Mammary microvascular endothelial cell (primary cell): Measurements from ENCODE around the gene CCDC195.

DNA sequence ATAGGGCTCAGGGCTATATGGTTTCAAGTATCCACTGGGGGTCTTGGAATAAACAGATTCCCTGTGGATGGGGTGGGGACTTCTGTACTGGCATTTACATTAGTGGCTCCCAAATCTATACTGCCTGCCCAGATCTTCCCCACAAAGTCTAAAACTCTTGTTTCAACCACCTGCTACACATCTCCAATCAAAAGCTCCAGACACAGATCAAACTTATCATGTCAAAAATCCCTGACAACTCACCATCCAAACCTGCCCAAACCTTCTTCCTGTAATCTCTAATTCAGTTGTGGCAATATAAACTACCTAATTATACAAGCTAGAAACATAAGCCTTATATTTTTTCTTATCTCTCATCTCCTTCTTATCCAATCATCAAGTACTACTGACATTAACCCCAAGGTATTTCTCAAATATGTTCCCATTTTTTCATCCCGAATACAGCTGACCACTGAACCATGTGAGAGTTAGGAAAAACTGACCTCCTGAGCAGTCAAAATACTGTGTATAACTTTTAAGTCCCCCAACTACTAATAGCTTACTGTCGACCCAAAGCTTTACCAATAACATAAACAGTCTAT is 20.5 kb downstream of the CUL3 start:
- RAMPAGE, long total RNA: no peak

- RAMPAGE, long total RNA: no peak
Observed at GRCh38 chr2:224656484-224656789, 59.7 kb downstream of the CCDC195 start.

GRCh38 chr2:224716153-224716545 is at the start of gene CCDC195:
TSS of gene CCDC195 (minus strand) at chr2:224716365.
- RAMPAGE, long total RNA: no peak

- RAMPAGE, long total RNA: no peak
Observed at GRCh38 chr2:224774458-224775122, 58.4 kb upstream of the CCDC195 start.

- RAMPAGE, long total RNA: no peak
Observed at GRCh38 chr2:224776828-224777164, 60.6 kb upstream of the CCDC195 start.

- RAMPAGE, long total RNA: no peak
Observed at GRCh38 chr2:224876715-224877248, 160.6 kb upstream of the CCDC195 start.

DNA sequence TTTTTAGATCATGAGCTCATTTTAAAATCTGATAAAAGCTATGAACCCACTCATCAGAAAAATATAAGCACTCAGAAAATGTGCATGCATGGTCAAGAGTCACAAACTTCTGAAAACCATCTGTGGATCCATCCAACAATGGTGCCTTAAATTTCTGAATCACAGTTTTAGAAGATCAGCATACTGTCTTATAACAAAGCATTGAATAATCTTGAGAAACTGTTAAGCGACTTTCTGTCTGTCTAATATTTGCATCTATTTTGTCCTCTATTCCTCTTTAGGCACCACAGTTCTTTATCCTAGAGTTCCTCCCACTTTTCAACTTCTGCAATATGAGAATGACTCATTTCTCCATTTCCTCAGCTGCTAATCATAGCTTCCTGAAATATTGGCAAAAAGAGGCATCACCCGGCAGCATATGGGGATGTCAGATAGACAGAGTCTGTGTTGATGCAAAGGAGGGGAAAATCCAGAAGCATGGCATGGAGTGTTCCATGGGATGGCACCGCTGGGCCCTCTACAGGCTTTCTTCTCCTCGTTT is 93.6 kb downstream of the DOCK10 start:
- RAMPAGE, long total RNA: no peak

- RAMPAGE, long total RNA: no peak
Observed at GRCh38 chr2:225040772-225041927, 1.1 kb downstream of the DOCK10 start.

GRCh38 chr2:225064367-225064710 is 22.1 kb upstream of the DOCK10 start:
- RAMPAGE, long total RNA: no peak

DNA sequence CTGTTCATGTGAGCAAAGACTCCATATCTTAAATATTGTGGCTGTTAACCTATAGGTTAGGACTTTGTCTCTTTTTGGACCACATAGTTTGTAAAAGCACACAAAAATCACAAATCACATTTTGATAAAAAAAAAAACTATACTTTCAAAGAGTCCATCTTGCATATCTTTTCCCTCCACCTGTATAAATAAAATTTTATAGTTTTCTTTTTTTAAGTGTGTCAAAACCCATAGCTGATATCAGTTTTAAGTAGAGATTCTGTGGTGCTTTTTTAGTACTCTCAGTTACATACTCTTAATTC is 82.8 kb upstream of the DOCK10 start:
- RAMPAGE, long total RNA: no peak

GRCh38 chr2:225462839-225463305 is 63.4 kb downstream of the NYAP2 start:
- RAMPAGE, long total RNA: no peak

- RAMPAGE, long total RNA: no peak
Observed at GRCh38 chr2:225512931-225513650, 113.6 kb downstream of the NYAP2 start.

GRCh38 chr2:226411643-226412301 is 387.8 kb downstream of the IRS1 start:
- RAMPAGE, long total RNA: no peak

DNA sequence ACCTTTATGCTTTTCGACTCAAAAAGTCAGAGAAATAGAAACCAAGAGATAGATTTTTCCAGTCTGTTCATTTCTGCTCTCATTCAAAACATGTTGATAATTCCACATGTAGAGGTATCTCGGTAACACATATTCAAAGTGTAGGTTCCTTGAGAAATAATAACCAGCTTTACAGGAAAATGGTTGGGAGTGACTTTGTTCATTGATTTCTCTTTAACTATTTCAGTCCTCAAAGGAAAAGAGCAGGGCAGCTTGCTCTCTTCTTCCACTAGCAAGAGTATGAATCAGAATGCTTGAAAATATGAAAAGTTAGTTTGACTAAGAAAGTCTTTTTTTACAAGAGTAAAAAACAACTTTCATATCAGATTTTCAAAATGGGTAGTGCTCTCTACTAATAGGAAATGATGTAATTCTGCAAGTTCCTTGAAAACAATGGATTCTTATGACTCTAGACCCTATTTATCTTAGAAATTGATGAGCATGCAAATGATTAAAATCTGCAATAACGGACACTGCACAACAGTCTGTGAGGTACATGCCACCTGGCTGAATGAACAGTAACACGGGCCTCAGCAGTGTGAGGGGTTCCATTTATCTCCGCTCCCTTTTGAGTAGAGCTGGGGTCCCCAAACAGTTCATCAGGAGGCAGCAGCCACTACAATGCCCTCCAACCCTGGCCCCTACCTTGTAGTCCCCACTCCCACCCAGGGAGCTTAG is 65.6 kb downstream of the IRS1 start:
- RAMPAGE, long total RNA: no peak

DNA sequence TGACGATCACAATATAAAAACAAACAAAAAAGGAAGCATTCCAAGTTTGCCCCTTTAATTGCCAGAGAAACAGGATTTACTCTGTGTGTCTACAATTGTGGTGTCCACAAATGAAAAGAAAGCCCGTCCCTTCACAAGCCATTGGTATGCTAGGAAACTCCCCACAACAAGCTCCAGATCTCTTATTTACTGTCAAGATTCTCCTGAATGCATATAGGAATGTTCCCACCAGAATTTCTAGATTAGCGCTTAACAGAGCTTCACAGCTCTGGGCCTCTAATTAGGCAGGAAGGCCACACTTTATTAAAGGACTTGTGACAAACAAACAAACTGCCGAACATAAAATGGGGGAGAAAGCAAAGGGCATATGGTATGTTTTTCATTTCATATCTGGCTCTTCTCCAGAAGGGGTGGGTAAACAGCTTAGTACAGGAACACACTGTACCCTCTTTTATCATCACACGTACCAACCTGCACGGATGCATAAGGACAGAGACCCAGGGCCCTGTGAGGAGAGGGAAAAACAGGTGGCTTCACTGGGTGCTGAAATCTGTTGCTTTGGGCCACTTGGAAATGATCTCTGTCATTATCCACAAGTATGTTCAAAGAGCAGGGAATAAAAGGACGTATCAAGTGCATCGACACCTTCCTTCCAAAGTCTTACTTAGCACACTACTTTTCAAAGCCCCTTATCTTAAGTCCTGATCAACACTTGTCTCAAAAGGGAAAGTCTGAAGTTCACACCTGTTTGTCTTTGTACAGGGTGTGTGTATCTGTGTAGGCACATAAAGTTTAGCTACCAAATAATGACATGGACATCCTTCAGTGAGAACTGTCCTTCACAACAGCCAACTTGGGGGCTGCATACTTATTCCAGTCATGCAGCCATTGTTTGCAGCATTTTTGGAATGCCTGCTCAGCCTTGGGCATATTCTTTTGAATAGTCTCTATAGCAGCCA is 60.8 kb downstream of the IRS1 start:
- RAMPAGE, long total RNA: no peak

DNA sequence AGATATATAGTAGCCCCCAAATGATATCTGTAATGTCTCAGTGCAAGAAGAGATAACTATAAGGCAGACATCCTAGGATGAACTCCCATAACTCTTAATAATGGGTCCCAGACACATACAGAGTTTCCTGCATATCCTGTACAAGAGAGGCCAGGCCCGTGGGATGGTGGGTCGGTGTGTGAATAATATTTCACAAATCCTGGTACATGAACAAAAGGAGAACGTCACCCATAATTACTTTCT is 5.6 kb downstream of the IRS1 start:
- RAMPAGE, long total RNA: no peak

- RAMPAGE, long total RNA: no peak
Observed at GRCh38 chr2:226794930-226796001, 4.4 kb downstream of the IRS1 start.

DNA sequence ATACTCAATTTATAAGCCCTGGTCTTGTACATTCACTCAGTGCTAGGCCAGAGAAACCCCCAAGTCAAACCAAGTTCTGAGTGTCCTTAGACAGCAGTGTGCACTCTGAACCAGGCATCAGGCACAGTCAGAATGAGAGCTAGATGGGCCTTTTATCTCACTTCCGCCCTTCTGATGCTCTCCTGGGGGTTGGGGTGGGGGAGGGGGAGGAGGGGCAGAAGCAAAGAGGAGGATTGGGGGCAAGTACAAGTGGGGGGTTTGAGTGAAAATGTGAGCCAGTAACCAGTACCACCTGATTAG is 148.8 kb downstream of the RHBDD1 start:
- RAMPAGE, long total RNA: no peak

GRCh38 chr2:227179996-227180285 is 15.5 kb downstream of the COL4A3 start:
- RAMPAGE, long total RNA: no peak

DNA sequence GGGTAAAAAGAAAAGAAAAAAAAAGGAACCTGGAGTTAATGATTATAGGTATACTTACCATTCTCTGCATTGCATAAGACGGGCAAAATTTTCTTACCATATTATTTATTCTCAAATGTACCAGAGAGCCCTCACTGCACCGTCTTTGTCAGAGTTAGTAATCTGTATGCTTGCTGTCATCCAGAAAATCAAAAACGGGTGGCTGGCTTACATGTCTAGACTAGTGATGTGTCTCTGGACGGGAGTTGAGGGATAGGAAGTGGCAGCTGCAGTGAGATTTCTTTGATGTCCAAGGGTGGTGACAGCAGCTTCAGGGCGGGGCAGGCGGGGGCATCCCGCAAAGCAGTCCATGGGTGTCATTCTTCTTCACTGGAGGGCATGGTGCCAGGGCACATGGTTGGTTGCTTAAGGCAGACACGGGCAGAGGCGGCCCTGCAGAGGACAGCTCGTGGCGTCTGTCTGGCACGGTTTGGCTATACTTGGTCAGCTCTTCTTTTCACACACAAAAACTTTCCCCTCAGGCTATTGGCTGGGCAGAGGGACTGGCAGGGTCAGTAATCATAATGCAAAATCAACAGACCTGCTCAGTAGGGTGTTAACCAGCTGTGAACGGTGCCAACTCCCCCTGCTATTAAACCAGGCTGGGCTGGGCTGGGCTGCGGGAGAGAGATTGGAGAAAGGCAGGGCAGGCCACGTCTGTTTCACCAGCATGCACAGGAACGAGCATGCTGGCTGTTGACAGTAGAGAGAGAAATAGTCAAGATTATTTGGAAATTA is 63.7 kb downstream of the COL4A3 start:
- RAMPAGE, long total RNA: no peak